Non-pigmented ciliary epithelial cell (primary cell): ENCODE data around the genes ZNF628 and RFPL4AL1.

- RRBS, result no CpG with 5 or more reads among the region's 14 CpGs
Observed at GRCh38 chr19:55247559-55248331, 11.1 kb downstream of the PPP6R1 start.

DNA sequence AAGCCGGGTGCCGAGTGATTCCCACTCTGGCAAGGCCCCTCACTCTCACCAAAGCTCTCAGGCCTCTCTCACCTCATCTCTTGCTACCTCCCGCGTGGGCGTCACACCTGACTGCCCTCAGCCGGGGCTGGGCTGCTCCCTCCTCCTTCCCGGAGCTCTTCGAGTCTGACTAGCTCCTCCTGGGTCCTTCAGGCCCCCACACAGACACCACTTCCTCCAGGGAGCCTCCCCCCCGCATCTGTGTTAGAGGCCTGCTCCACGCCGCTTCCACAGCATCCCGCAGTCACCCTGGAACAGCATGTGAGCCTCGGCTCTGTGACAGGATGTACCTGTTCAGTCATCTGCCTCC is 3.2 kb downstream of the PPP6R1 start:
- RRBS, result no CpG with 5 or more reads among the region's 13 CpGs

DNA sequence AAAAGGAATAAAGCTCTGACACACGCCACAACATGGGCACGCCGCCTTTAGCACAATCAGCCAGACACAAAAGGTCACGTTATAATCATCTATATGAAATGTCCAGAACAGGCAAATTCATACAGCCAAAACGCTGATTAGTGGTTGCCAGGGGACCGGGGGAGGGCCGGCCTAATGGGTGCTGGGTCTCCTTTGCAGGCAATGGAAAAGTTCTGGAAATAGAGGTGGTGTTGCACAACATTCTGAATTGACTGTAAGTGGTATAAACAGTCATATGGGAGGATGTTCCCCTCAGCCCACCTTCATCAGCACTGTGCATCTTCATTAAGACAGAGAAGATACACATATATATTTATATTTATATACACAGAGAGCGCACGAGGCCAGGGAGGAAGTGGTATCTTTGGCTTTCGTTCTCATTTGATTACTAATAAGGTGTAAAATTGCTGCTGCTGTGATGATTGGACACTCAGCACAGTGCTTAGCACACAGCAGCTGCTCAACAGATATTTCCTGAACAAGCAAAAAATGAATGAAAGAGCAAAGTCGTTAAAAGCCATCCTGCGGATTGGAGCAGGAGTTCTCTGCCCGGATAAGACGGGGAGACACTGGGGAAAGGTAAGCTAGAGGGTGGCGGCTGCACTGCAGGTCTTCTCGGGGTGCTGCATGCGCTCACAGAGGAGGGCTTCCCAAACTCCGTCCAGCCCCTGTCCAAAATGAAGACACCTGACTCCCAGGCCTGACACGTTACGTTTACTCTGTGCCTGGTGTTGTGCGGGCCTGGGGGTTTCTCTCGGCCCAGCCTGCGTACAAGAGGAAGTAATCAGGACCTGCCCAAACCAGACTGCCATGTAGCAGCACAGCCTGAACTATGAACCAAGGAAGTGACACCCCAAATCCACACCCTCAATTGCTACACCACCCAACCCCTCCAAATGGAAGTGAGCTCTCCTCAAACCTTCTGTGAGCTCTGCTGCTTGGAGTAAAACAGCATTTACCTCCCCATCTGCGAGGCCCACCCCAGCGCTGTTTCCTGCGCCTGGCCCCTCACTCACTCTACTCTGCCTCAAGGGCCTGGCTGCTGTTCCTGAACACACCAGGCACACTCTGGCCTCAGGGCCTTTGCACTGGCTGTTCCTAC is 3.4 kb downstream of the HSPBP1 start:
- RRBS, result no CpG with 5 or more reads among the region's 26 CpGs

GRCh38 chr19:55285231-55286105 is 1.7 kb downstream of the BRSK1 start:
- RRBS, result no CpG with 5 or more reads among the region's 18 CpGs

GRCh38 chr19:55340265-55340568 is 541 bp downstream of the KMT5C start:
- RRBS, result no CpG with 5 or more reads among the region's 5 CpGs

DNA sequence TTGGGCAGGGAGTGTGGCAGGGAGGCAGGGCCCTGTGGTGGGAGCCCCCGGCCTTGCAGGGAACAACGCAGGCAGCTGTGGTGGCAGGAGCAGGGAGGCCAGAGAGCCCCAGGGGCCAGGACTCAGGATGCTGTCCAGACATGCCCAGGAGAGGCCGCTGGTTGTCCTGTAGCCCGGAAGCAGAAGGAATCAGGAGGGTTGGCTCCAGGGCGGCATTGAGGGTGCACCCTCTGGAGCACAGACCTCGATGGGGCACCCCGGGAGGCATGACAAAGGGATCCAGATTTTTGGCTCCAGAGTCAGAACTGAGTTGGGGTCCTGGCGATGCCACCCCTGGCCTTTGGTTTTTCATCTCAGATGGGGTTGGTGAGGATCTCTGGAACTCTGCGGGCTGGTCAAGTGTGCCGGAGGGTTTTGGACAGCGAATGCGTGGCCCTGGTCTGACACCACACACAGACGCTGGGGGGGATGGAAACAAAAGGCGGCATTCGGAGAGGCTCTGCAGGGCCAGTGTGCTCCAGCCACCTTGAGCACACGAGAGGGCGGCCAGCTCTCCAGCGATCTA is 5.0 kb downstream of the KMT5C start:
- RRBS, result 71% methylated on average over 3 of the region's 18 CpGs

GRCh38 chr19:55369144-55369926 is 928 bp downstream of the IL11 start:
- RRBS, result 3% methylated on average over 56 of the region's 86 CpGs

GRCh38 chr19:55440195-55441102 is 2.7 kb downstream of the SHISA7 start:
- RRBS, result 11% methylated on average over 7 of the region's 43 CpGs

GRCh38 chr19:55476314-55477369 is at the start of gene ZNF628:
TSS of gene ZNF628 (plus strand) at chr19:55476617.
- RRBS, result 2% methylated on average over 28 of the region's 69 CpGs

DNA sequence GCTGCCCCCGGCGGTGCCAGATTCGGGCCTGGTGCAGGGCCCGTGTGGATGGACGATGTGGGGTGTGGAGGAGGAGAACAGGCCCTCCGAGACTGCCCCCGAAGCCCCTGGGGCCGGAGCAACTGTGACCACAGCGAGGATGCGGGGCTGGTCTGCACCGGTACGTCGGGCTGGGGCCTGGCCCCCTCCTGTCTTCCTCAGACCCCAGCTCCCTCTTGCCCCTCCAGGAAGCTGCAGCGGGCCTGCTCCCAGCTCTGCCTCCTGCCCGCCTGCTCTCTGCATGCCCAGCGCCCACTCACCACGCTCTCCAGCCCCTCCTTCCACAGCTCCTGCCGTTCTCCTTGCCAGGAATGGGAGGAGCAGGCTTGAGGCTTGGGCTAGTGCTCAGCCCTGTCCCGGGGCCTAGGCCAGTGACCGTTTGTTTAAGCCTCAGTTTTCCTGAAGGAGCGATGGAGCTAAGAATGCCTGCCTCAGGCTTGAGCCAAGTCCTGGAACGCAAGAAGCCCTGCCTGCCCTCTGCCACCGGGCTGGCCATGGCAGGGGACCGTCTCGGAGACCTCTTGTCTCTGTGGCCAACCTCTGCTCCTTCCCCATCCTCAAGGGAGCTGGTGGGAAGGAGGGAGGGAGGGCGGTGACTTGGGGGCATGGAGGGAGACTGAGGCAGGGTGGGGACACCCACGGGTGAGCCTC is 2.8 kb downstream of the SSC5D start:
- RRBS, result 85% methylated on average over 6 of the region's 27 CpGs

DNA sequence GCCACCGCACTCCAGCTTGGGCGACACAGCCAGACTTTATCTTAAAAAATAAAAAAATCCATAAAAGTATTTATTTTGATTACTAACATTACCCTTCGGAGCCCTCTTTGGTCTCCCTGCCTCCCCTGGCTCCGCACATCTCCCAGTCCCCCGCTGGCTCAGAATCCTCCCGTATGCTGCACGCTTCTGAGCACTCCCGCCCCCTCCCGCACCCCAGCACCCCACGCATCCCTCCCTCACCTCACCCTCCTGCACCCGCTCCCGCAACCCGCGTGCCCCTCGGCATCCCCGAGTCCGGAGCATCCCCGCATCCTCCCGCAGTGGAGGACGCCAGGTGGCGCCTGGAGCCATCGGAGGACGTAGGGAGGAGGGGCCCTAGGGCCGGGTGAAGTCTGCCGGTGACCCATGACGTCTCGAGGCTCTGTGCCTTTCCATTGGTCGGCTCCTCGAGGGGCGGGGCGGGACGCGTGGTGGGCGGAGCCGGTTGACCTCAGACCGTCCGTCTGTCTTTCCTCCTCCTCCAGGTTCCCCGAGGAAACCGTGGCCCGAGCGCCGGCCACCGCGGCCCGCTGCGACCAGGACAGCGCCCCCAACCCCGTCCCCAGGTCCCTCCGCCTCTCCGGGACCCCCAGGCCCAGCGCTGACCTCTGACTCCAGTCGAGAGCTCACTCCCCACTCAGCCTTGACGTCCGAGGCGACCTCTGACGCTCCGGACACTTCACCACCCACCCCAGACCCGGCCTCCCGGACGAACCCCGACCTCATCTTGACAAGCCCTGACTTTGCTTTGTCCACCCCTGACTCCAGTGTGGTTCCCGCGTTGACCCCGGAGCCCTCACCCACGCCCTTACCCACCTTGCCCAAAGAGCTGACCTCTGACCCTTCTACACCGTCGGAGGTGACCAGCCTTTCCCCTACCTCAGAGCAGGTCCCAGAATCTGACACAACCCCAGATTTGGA is 20.0 kb downstream of the SBK2 start:
- RRBS, result 10% methylated on average over 44 of the region's 67 CpGs

- RRBS, result 100% methylated on average over 1 of the region's 47 CpGs
Observed at GRCh38 chr19:55579096-55579556, 1.5 kb downstream of the ZNF579 start.

GRCh38 chr19:55643833-55644128 is 332 bp downstream of the ZNF581 start:
- RRBS, result 2% methylated on average over 15 of the region's 20 CpGs

DNA sequence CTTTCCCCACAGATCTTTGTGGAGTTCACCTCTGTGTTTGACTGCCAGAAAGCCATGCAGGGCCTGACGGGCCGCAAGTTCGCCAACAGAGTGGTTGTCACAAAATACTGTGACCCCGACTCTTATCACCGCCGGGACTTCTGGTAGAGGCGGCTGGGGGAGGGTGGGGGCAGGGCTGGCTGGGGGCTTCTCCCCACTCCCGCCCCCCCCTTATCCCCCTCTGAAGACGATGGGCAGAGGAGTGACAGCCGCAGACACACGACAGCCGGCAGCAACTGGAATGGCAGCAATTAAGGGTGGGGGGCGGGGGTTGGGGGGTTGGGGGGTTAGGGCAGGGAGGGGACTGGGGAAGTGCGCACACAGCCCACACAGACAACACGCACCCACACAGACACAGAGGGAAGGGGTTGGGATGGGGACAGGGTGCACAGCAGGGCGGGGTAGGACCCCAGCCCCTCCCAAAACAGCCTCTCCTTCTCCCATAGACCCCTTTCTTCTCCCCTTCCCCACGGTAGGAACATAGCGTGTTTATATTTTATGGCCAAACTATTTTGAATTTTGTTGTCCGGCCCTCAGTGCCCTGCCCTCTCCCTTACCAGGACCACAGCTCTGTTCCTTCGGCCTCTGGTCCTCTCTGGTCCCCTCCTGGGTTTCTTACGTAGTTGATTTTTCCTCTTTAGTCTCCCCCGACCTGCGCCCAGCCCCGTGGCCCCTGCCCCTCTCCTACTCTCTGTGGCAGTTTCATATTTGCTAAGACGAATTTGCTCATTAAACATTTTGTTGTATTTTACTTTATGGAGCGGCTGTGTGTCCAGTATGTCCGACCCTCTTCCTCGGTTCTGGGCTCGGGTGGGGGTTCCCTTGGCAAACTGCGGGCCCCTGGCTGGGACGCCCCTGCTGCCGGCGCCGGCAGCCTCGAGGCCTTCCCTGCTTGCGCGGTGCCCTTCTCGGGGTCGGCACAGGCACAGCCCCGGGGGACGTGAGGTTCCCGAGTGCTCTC is 804 bp upstream of the EPN1 start:
- RRBS, result 1% methylated on average over 3 of the region's 42 CpGs

- RRBS, result no CpG with 5 or more reads among the region's 11 CpGs
Observed at GRCh38 chr19:55675817-55676379, 872 bp downstream of the EPN1 start.

- RRBS, result no CpG with 5 or more reads among the region's 22 CpGs
Observed at GRCh38 chr19:55683416-55684339, 8.7 kb downstream of the EPN1 start.

GRCh38 chr19:55687097-55687899 is 12.3 kb downstream of the EPN1 start:
- RRBS, result 90% methylated on average over 2 of the region's 14 CpGs

GRCh38 chr19:55691774-55692352 is 16.8 kb downstream of the EPN1 start:
- RRBS, result no CpG with 5 or more reads among the region's 21 CpGs

- RRBS, result no CpG with 5 or more reads among the region's 5 CpGs
Observed at GRCh38 chr19:55768926-55769272, at the start of gene RFPL4AL1. TSS of gene RFPL4AL1 (plus strand) at chr19:55769118.

DNA sequence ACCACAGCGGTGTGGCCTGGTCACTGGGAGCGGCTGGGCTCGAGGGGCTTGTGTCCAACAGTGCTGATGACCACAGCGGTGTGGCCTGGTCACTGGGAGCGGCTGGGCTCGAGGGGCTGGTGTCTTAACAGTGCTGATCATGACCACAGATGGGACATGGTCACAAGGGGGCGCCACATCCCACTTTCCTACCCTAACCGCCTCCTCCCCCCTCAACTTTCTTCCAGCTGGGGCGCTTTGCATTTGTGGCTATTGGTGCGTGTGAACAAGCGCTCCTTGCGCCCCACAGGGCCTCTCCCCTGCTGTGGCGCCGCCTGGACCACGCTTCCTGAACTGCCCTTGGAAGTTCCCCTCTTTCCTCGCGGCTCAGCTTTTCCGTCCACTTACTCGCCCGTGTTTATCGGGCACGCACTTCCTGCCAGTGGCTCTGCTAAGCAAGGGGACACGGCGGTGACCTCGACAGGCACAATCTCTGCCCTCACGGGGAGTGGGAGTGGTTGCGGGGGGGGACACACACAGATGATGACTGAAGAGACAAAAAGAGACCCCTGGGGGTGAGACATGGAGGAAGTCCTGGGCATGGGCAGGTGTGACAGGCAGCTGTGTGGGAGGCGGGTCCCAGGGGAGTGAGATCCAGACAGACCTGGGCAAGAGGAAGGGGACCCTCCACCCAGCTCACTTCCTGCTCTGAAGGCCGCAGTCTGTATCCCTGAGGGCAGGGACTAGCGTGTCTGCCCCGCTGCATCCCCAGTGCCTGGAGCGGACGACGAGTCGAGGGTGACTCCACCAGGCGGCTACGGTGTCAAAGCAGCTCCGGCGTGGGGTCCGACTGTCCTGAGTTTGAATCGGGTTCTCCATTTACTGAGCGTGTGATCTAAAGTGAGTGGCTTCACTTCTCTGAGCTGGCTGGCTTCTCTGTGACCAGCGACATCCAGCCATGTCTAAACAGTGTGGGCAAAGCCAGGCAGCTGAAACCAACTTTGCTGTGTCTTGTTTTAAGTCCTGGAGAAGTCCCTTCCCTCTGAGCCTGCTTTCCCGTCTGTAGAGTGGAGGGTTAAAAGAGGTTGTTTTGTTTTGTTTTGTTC is 40.2 kb downstream of the ZNF787 start:
- RRBS, result no CpG with 5 or more reads among the region's 44 CpGs